Thoracic aorta (tissue), 1 donor: ENCODE results near the genes GPR151, SPINK5, AFAP1L1 and PCYOX1L.

DNA sequence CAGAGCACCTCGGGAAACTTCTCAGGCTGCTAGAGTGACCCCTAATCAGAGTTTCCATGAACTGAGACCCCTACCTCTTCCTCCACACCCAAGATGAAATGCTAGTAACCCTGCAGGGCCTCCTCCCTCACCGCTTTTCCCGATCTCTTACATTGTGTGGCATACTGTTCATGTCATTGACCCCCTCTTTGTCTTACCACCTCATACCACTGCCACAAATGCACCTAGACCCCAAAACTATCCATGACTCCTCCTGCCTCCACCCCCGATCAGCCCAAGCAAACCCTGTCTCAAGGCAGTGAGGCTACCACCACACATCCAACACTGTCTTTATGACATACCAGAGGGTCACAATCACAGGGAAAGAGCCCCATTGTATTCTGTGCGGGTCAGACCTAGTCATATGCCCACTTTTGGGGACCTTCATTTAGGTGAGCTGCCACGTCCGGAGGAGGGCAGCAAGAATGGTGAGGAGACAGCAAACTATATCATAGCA is 55.7 kb downstream of the PLAC8L1 start:
- RAMPAGE, long total RNA: no peak

GRCh38 chr5:146289800-146290562 is 48.7 kb upstream of the POU4F3 start:
- RAMPAGE, long total RNA: no peak

- RAMPAGE, long total RNA: no peak
Measured at GRCh38 chr5:146491187-146491551, 24.8 kb downstream of the GPR151 start.

- RAMPAGE, long total RNA: no peak
Measured at GRCh38 chr5:146515912-146516449, at the start of gene GPR151. Gene GPR151, minus strand, starts transcription at chr5:146516190.

GRCh38 chr5:147081253-147081748 is 153.5 kb upstream of the STK32A start:
- RAMPAGE, long total RNA: no peak

GRCh38 chr5:147503836-147504404 is 5.9 kb downstream of the DPYSL3 start:
- RAMPAGE, long total RNA: no peak

DNA sequence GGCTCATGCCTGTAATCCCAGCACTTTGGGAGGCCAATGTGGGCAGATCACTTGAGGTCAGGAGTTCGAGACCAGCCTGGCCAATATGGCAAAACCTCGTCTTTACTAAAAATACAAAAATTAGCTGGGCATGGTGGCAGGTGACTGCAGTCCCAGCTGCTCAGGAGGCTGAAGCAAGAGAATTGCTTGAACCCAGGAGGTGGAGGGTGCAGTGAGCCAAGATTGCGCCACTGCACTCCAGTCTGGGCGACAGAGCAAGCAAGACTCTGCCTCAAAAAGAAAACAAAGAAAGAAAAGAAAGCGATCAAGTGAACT is 43.9 kb upstream of the DPYSL3 start:
- RAMPAGE, long total RNA: no peak

DNA sequence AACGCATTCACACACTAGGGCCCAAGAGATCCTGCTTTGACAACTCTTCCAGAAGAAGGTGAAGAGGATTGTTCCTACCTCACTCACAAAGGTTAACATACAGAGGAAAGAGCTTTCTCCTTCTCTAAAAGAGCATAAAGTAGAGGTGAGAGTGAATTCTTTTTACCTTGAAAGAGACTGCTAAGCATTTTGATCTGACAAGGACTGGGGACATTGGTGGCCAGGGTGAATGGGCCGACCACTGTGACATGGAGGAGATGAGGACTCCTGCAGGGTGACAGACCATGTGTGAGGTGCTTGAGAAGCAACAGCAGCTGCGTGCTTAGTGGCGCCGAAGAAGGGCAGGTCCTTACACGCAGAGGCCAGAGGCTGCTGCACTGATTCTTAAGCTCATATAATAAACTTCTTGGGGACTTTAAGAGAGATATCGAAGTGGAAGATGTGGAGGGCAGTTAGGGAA is 8.6 kb upstream of the JAKMIP2 start:
- RAMPAGE, long total RNA: no peak

- RAMPAGE, long total RNA: no peak
Measured at GRCh38 chr5:148063665-148064226, at the start of gene SPINK5. Gene SPINK5, plus strand, starts transcription at chr5:148063980.

DNA sequence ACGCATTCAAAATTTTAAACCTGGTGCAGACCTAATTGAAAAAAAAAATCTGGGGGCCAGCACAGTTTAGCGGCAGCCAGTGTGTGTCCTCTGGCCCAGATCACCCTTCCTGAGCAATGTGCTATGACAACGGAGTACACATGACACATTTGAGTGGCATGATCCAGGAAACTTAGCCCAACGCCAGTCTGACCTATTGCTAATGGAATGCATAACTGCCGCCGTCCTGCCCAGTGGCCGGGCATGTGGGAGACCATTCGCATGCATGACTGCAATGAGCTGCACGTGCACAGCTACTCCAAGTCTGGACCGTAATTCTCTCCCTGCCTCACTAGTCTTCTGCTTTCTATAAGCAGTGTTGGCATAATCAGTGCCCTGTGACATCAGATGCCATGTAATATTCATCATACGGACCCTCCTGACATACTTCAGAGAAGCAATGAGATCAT is 97.0 kb downstream of the SH3TC2 start:
- RAMPAGE, long total RNA: no peak

GRCh38 chr5:149135391-149135839 is 5.9 kb upstream of the ABLIM3 start:
- RAMPAGE, long total RNA: no peak

DNA sequence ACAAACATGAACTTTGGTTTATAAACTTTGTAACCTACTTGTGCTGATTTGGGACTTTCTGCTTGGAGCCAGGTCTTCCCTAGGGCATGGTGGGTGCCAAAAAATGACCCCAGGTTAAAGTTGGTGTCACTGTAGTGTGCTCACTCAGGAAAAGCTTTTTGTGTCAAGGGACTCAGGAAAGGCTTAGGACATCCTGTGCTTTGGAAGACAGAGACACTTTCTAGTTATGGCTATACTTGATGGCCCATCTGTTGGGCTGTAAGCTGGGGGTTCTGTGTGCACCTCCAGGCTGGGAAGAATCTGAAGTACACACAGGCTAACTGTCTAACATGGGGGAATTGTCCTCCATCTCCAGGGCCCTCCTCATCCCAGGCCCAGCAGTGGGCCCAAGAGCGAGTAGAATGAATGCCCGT is 19.2 kb downstream of the ABLIM3 start:
- RAMPAGE, long total RNA: no peak

DNA sequence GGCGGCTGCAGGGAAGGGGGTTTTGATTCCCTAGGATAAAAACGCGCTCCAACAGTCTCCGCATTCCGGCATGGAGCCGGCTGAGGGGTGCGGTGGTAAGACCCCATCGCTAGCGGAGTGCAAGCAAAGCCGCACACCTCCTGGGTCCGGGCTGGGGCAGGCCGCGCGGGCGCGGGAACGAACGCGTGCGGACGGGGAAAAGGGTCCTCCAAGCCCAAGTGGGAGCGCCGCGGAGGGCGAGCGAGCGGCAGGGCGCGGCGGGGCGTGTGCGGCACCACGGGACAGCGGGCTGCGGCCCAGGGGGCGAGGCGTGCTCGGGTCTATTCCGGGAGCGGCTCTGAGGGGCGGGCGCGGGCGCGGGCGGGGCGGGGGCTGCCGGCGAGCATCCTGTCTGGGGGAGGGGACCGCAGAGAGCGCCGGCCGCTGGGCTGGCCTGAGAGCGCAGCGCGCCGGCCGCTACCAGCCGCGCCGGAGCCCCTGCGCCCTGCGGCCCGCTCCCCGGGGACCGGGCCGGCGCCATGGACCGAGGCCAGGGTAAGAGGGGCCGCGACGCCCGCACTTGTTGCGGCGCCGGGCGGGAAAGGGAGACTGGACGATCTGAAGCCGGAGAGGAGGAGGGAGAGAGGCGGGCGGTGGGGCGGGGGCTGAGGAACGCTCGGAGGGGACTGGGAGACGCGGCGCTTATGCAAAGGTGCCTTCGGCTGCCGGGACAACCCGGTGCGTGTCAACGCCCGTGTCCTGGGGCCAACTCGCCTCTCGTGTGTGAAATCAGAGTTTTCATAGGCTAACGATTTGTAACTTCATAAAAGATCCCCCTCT is at the start of gene AFAP1L1:
AFAP1L1 (plus strand) TSS at position 409 of the 819 bp plus-strand sequence.
- RAMPAGE, long total RNA: no peak

DNA sequence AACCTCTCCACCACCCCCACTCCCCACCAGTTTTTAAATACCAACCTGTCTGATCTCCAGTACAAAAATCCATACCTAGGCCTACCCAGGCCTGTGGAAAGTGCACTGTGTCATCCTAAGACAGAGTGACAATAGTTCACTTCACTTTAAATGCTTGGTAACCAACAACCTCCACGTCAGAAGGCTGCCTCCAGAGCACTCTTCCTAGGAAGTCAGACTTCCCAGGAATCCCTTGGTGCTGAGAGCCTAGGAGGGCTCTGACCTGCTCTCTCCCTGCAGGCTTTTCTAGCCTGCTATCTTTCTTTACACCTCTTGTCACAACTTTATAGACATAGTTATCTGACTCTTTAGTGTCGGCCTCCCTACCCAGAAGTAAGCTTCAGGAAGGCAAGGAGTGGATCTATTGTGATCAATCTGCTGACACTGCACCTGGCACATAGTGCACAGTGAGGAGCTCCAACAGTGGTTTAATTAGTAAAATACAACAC is 2.2 kb downstream of the AFAP1L1 start:
- RAMPAGE, long total RNA: no peak

- RAMPAGE, long total RNA: no peak
Measured at GRCh38 chr5:149280610-149281247, 9.1 kb downstream of the AFAP1L1 start.

- RAMPAGE, long total RNA: no peak
Measured at GRCh38 chr5:149344755-149345106, 568 bp upstream of the GRPEL2 start.

GRCh38 chr5:149357448-149358345 is at the start of gene PCYOX1L:
Gene PCYOX1L, plus strand, starts transcription at chr5:149358046.
- RAMPAGE, long total RNA: no peak

DNA sequence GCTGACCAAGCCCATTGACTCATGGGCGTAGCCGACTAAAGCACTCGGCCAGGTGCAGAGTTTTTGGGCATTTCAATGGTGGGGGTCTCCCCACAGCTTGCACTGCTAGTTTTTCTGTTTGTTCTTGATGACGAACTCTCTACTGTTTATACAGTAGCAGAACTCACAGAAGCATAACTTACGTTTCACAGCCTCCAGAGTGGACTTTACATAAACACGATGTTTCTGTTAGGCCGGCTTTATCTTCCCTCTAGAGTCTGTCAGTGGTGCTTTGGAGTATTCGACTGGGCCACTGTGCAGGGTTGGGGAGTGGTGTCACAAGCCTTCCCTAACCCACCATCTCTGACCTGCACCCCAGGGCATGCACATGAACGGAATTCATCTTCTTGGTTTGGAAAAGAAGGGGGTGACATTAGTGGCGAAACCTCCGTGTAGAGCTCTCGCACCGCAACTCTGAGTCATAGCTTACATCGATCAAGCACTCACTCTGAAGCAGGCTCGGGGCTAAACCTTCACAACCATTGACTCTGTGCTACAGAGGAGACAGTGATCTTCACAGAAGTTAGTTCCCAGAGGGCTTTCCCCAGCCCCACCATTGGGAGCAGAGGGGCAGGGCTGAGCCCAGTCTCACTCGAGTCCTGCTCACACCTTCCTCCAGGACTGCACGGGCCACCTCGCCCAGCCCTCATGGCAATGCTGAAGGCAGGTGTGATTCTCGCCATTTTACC is 25.5 kb upstream of the IL17B start:
- RAMPAGE, long total RNA: no peak

DNA sequence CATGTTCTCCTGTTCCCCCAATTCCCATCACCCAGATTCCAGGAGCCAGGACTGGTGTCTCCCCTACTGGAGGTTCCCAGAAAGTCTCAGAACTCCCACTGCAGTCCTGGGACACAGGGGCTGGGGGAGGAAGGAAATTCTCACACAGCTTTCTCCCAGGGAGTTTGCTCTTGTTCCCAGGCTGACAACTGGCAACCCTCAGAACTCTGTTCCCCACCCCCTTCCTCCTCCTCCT is 27.1 kb upstream of the IL17B start:
- RAMPAGE, long total RNA: no peak

DNA sequence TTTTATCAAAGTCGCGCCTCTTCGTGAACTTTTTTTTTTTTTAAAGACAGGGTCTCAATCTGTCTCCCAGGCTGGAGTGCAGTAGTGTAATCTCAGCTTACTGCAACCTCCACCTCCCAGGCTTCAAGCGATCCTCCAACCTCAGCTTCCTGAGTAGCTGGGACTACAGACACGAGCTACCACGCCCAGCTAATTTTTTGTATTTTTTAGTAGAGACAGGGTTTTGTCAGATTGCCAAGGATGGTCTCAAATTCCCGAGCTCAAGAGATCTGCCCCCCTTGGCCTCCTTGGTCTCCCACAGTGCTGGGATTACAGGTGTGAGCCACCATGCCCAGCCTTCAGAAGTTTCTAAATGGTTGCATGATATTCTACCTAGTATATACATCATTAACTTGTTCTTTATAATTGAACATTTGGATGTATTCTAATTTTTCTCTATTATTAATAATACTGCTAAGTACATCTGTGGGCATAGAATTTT is 43.8 kb downstream of the CSNK1A1 start:
- RAMPAGE, long total RNA: no peak